Caco-2 (cell line): ENCODE results near the genes SIAH3, RB1 and CDADC1.

- PRO-cap, result no peak
- RRBS, result no CpG with 5 or more reads among the region's 7 CpGs
These were observed 17.6 kb upstream of the COG3 start for GRCh38 chr13:45447084-45447607.

DNA sequence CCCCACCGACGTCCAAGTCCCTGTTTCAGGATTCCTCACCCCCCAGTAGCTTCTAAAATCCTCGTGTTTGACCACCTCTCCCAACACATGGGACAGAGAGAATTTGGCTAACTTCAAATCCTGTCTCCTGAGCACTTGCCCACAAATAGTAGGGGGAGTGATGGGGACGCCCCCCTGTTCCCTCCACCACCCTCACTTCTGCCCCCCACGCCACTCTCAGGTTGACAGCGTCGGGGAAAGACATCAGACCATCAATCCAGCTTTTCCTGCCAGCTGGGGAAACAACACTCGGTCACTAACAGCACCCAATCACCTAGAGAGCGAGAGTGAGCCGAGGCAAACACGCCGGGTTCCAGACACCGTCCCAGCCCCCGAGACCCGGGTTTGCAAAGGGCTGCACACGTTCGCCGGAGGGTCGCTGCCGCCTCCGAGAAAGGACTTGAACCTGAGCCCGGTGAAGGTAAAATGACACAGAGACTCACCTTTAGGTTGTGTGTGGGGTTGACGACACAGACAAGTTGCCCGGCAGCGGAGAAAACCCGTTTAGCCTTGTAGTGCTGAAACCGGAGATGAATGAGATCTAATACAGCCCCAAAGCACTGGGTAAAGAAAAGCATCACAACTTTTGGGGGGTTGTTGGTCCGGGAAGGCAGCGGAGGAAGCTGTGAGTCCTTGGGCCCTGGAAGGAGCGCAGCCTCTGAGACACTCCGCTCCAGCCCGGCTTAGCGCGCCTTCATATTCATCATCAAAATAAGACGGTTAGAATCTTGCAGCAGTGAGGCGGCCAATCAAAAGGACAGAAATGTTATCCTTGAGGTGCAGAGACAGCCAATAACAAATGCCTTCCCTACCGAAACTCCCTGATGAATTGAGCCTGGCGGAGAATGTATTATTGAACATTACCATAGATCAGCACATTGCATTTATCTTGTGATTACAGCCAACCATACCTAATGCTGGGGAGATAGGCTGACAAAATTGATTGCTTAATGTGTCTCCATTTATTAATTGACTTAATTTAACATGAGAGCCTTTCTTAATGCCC, at the start of gene SIAH3:
SIAH3 (minus strand) TSS at position 741 of the 1,045 bp plus-strand sequence.
- PRO-cap, result no peak
- RRBS, result 75% methylated on average over 14 of the region's 38 CpGs

GRCh38 chr13:46103091-46103635, 1.7 kb downstream of the CPB2 start:
- PRO-cap, result no peak
- RRBS, result no CpG with 5 or more reads among the region's 6 CpGs

DNA sequence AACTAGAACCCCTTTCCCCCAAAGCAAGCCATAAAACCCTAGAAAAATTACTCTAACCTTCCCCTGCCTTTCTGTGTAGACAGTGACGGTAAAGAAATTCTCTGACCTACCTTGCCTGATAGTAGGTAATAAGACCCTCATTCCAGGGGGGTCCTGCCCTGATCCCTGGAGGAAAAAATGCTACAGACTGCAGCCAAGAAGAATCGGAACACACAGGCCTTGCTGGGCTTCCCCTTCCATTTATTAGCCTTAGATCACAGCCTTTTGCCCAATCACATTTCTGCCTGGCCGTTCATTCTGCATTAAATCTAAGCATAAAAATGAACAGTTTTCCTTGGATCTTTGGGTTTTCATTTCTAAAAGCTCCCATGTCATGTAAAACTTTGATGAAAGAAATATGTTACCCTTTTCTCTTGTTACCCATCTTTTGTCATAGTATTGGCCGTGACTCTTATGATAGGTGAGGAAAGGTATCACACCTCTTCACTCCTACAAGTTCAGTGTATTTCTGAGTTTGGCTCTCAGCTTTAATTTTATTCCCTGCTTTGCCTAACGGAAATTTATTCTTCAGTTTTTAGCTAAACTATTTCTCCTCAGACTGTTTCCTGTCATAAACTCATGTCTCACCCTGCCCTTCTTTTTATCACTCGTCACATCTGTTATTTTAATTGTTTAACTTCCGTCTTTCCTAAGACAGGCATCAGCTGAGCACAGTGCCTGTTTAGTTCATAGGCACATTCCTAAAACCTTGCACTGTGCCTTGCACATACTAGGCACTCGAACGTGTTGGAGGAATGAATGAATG, 20.4 kb upstream of the CPB2 start:
- PRO-cap, result no peak
- RRBS, result no CpG with 5 or more reads among the region's 9 CpGs

DNA sequence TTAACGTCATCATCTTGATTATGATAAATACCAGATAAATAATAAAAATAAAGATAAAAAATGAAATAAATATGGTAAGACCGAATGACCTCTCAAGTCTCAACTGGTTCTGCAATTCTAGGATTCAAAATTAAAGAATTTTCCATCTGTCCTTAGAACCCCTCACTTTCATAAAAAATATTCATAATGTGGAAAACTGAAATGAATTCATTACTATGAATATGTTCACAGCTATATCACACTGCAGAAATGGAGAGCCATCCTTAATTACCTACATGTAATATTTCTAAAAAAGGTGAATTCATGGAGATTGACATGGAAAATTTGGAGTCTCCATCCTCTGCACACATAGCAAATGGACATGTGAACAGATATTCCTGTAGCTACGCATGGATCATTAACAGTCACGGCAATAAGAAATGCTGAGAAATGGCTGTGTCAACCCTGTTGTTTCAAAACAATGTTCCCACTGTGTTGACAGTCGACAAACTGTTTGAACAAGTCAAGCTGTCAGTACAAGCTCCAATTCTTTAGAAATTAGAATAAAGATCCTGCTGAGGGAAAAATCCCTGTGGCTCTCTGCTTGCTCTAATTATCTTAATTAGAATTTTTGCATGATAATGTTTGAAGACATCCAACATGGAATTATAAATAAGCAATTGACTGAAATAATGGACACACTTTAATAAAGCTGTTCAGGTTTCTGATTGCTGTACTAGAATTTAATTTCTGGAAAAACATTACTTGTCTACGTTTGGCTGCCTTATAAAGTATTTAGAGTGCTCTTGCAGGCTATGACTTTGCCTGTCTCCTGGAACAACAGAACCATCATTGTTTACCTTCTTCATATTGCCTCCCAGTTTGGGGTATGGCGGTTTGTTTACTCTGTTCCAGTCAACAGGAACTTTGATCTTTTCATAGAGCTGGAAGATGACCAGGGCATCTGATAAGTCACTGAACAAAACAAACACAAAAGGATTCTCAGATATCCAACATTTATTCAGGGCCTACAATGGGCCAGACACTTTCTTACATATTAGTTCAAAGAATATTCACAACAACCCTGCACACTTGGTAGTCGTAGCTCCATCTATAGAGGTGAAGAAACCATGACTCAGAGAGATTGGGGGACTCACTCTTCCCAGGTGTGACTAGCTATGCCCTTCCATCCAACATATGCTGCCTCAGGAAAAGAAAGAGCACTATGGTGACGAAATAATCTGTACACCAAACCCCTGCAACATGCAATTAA, 38.0 kb upstream of the CPB2 start:
- PRO-cap, result no peak
- RRBS, result no CpG with 5 or more reads among the region's 9 CpGs

- PRO-cap, result no peak
- RRBS, result no CpG with 5 or more reads among the region's 3 CpGs
These were observed 8.3 kb downstream of the LCP1 start for GRCh38 chr13:46173462-46174267.

DNA sequence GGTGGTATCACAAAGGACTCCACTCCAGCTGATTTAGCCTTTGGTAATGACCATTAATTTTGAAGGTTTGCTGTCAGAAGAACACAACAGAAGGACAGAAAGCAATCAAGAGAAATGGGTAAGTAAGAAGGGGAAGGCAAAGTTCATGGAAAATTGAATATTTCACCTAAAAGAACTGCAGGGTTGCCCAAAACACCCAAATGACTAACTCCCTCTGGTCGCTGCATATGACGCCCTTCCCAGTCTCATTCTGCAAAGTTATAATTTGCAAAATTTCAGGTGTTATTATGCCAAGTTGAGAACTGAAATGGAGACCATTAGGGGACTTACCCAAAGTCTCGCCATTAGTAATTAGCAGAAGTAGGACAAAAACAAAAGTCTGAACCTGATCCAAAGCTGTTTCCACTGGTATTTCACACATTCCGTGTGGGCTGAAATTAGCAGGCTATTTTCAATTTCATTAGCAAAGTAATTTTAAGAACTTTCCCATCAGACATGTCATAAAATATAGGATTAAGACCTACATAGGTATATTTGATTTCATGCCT, 6.9 kb downstream of the RUBCNL start:
- PRO-cap, result no peak
- RRBS, result no CpG with 5 or more reads among the region's 4 CpGs

- PRO-cap, result no peak
- RRBS, result no CpG with 5 or more reads among the region's 14 CpGs
These were observed 62.2 kb upstream of the LRCH1 start for GRCh38 chr13:46490805-46491093.

- PRO-cap, result no peak
- RRBS, result no CpG with 5 or more reads among the region's 2 CpGs
These were observed 32.8 kb upstream of the LRCH1 start for GRCh38 chr13:46520148-46520557.

DNA sequence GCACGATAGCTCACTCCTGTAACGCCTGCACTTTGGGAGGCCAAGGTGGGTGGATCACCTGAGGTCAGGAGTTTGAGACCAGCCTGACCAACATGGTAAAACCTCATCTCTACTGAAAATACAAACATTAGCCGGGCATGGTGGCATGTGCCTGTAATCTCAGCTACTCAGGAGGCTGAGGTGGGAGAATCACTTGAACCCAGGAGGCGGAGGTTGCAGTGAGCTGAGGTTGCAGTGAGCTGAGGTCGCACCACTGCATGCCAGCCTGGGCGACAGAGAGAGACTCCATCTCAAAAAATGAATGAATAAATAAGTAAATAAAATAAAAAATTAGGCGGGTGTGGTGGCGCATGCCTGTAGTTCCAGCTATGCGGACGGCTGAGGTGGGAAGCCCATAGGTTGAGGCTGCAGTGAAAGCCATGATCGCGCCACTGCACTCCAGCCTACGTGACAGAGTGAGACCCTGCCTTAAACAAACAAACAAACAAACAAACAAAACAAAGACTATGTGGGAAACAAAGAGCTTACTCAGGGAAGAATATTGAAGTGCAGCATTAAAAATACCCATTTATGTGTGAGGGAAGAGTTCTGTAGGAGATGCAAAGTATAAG, 4.7 kb downstream of the LRCH1 start:
- PRO-cap, result no peak
- RRBS, result no CpG with 5 or more reads among the region's 13 CpGs

DNA sequence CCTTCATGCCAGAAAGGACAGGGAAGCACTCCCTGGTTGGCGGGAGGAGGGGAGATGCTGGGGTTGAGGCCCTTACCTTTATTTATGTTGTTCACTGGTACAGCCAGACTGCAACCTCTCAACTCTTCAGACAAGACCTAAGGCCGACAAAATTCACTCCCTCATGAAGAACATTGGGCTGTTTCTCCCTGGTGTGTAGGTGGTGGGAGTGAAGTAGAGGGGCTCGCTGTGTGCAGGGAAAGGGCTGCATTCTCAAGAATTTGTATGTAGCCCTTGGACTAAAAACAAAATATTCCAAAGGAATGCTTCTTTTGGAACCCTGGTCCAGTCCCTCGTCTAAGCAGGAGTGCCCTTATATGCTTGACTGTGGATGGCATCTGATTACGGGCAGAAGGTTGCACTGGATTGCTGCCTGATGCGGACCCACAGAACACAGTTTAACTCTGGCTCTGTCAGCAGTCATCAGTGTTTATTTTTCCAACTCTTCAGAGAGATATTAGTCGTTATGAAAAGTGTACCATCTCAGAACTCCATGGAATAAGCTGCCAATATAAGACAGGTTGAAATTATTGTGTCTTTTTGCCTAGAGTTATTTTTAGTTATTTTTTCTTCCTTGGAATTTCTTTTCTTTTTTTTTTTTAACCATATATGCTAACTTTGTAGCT, 26.0 kb downstream of the LRCH1 start:
- PRO-cap, result no peak
- RRBS, result no CpG with 5 or more reads among the region's 7 CpGs

DNA sequence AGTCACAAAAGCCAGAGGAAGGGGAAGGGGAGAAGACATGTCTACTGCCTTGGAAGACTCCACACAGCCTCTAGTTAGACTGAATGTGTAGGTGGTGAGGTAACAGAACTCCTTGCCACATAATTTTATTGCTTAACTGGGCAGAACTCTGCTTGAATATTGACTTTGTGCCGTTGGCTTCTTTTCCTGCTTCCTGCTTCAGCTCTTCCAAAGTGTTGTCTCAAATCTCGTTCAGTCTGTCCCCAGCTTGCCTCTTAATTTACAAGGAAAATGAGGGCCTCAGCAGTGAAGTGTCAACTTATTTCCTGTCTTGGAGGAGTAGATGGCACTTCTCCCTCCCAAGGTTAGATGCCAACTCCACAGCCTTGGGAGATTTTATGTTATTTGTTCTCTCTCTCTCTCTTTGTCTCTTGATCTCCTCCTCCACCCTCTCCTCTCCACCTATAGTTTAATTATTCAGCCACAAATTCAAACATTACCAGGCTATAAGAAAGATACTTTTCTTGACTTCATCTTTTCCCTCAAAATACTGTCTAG, 37.0 kb downstream of the ESD start:
- PRO-cap, result no peak
- RRBS, result no CpG with 5 or more reads among the region's 2 CpGs

DNA sequence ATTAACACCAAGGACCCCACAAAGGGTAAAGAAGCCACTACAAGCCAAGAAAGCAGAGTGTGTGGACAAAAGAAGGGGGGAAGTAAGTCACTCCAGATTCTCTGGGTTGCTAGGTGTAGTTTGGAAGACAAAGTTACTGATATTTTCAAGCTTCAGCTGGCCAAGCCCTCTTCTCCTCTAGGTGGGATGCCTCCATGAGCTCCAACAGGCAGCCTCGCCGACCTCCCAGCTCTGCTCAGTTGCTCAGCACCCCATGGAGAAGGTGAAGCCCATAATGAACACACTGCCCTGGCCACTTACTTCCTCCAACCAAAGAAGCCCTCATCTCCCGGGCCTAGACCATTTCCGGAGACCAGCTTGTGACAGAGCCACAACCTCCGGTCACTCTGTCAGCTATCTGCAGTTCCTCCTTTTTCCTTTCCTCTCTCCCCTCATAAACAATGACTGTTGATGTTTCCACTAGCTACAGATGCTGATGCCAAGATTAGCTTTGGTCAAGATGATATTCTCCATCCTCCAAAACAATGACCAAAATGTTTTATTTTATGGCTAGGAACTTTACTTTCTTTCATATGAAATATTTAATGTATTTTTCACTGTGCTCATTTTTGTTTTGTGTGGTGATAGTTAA, 66.9 kb upstream of the MED4 start:
- PRO-cap, result no peak
- RRBS, result no CpG with 5 or more reads among the region's 5 CpGs

DNA sequence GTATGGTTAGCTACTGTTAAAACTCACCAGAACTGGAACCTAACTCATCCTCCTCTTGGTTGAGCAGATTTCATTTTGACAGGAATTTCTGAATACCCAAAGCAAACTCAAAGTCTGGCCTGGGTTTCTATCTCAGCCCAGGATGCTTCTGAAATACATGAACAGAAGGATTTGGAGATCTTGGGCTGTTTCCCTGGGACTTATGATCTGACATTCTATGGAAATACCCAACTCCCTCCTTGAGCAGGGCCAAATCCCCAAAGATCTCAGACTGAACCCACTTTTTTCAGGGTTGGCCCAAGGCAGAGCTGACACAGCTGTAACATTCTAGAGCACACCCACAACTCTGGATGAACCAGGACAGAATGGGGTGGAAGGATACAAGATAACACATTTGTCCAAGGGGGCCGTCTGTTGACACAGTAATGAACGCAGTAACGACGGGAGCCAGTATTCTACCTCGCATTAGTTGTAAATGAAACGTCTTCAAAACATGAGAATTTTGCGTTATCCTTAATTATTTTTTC, 1.0 kb upstream of the ITM2B start:
- PRO-cap, result no peak
- RRBS, result no CpG with 5 or more reads among the region's 7 CpGs

DNA sequence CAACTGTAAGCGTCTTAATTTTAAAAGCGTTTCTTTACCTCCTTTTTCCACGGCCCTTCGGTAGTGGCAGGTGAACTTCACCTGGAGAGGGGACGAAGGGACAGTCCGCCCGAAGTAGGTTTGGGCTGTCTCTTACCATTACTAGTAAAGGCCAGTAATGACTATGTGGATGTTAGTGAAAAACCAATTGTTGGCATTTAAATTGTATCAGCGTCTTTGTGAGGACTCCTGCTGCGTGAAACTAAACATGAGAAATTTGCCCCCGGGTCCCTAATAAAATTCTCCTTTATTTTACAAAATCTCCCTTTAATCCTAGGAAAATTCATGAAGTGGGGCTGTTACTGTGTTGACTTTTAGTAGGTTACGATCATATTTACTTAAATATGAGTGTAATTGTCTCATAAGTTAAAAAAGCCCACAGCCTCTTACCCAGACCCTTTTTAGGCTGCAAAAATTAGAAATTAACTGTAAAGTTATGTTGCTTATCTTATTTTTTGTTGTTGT, 1.0 kb downstream of the ITM2B start:
- PRO-cap, result no peak
- RRBS, result no CpG with 5 or more reads among the region's 11 CpGs

DNA sequence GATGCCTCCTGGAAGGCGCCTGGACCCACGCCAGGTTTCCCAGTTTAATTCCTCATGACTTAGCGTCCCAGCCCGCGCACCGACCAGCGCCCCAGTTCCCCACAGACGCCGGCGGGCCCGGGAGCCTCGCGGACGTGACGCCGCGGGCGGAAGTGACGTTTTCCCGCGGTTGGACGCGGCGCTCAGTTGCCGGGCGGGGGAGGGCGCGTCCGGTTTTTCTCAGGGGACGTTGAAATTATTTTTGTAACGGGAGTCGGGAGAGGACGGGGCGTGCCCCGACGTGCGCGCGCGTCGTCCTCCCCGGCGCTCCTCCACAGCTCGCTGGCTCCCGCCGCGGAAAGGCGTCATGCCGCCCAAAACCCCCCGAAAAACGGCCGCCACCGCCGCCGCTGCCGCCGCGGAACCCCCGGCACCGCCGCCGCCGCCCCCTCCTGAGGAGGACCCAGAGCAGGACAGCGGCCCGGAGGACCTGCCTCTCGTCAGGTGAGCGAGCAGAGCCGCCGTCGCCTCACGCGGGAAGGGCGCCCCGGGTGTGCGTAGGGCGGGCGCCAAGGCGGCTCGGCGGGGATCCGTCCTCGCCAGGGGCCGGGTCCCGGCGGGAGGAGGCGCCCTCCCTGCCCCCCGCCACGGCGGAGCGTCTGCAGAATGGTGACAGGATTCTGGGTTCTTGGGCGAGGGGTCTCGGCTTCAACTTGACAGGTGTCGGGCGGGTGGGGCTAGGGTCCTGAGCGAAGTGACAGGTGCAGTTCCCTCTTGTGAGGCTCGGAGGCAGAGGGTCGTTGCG, at the start of gene RB1:
RB1 (plus strand) TSS at position 185 of the 784 bp plus-strand sequence.
- PRO-cap, result bidirectional peak, plus-strand start at position 185 of the sequence, minus-strand start at position 107 of the sequence; bidirectional peak, plus-strand start at position 482 of the sequence, minus-strand start at position 454 of the sequence
- RRBS, result 2% methylated on average over 70 of the region's 98 CpGs

GRCh38 chr13:48405271-48405628, 7.7 kb downstream of the LPAR6 start:
- PRO-cap, result no peak
- RRBS, result no CpG with 5 or more reads among the region's 2 CpGs

DNA sequence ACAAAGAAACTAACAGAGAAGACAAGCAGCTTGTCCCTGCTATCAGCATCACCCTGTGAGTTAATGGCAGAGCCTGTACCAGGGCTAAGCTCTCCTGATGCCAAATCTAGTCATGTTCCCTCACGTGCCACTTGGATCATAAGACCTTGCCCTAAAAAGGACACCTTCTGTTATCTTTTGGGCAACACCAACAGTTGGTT, 14.8 kb downstream of the RCBTB2 start:
- PRO-cap, result no peak
- RRBS, result no CpG with 5 or more reads among the region's 1 CpG

DNA sequence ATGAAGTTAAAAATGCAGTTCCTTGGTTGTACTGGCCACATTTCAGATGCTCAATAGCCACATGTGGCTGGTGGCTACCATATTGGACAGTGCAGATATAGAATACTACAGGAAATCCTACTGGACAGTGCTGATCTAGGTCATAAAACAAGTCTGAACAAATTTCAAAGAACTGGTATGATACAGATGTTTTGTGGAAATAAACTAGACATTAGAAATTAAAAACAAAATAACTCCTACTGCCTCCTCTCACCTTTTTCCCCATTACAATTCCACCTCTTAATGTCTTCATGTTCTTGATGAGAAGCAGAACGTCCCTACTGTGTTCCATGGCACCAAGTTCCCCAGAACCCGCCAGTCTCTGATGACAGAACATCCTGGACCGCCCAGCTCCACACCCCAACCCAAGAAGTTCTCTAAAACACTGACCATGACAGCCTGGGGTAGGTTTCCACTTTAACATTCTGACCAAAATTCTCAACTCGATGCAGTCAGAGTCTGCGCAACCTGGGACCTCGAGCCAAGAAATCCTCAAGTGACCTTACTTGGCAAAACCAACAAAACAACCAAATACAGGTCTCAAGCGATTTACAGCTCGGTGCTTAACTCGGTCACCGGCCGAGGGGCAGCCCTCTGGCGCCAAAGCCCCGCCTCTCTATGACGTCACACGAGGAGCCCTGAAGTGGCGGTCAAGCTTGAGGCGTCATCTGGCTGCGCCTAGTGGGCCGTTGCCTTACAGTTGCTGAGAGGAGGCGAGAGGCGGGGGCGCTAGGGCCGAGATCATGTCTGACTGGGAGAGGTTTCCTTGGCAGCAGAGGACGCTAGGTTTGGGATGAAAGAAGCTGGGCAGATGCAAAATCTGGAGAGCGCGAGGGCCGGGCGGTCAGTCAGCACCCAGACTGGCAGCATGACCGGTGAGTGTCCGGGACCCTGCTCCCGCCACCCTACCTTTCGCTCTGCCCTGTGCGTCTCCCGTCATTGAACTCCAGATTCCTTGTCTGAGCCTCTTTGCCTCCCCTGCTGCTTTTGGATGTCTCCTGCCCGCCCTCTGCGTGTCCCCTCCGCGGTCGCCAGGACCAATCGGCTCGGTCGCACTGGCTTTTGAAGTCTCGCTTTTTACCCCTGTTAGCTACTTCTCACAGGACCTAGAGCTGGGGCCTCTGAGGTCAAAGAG, at the start of gene CDADC1:
CDADC1 (plus strand) TSS at position 720 of the 1,174 bp plus-strand sequence.
- PRO-cap, result bidirectional peak, plus-strand start at position 347 of the sequence, minus-strand start at position 363 of the sequence; bidirectional peak, plus-strand start at position 736 of the sequence, minus-strand start at position 644 of the sequence; bidirectional peak, plus-strand start at position 1,132 of the sequence, minus-strand start at position 1,000 of the sequence
- RRBS, result no CpG with 5 or more reads among the region's 43 CpGs

GRCh38 chr13:49304900-49305620, 57.3 kb downstream of the CDADC1 start:
- PRO-cap, result no peak
- RRBS, result 92% methylated on average over 7 of the region's 21 CpGs